Epithelial cell of prostate (primary cell): Measurements from ENCODE around the gene SUSD1.

DNA sequence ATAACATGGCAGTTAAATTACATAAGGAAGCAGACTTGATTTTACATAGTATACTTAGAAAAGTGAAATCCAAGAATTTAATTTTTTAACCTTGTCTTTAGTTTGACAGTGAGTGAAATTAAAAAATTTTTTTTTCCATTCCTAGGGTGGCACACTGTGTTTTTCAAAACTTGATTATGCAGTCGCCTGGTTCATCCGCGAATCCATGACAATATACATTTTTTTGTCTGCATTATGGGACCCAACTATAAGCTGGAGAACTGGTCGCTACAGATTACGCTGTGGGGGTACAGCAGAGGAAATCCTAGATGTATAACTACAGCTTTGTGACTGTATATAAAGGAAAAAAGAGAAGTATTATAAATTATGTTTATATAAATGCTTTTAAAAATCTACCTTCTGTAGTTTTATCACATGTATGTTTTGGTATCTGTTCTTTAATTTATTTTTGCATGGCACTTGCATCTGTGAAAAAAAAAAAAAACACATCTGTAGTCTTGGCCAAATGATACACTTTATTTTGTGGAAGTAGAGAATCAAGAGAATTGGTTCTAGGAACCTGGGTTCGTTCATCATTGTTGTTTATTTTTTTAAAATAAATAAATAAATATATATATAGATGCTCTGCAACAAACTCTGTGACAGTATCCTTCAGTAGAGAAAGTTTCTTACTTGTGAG is 36.2 kb downstream of the UGCG start:
- RRBS: no CpG with 5 or more reads among the region's 6 CpGs

- RRBS: no CpG with 5 or more reads among the region's 7 CpGs
These were observed 37.1 kb downstream of the UGCG start for GRCh38 chr9:111933361-111934459.

DNA sequence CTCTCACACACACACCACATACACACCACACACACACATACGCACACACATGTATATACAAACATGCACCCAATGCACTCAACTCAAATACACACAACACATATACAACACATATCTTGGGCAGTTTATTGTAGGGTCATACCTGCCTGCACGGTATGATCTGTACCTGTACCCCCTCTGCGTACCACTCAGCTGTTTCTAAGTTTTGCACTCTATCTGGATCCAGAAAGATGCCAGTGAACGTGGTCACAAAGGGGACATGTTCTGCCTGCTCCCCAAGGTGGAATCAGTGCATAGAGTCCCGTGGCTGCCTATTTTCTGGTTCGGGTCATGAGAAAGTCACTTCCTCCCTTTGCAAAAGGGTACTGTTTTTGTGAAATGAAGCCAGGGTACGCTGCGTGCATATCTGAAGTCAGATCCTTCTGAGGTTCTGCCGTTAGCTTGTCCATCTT is 131.8 kb downstream of the UGCG start:
- RRBS: no CpG with 5 or more reads among the region's 9 CpGs

- RRBS: no CpG with 5 or more reads among the region's 9 CpGs
These were observed 136.9 kb downstream of the UGCG start for GRCh38 chr9:112033169-112034308.

DNA sequence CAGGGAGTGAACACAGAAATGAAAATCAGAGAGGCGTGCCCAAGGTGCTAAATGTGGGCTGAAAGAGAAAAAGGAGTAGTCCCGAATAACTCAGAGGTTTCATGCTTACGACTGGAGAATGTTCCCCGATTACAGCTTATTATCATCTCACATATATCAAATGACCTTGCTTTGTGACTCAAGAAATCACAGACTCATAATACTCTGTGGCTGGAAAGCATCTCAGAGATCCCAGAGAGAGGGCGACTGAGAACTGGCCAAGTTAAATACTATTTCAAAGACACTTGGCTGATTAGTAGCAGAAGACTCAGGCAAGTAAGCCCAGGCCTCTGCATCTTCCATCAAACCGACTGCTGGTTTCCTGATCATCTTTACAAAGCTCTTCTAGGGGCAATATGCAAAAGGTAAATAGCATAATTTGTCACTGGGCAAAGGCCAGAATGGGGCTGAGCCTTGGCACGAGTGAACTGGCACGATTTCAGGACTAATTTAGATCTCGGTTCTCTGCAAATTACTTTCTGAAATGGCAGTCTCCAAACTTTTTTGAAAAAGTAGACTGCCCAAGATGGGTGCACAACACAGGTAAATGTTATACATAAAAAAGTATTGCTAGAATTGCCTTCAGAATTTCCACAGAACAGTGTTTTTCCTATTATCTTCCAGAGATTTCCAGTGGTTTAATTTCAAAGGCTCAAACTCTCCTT is 125.8 kb downstream of the SUSD1 start:
- RRBS: no CpG with 5 or more reads among the region's 9 CpGs

GRCh38 chr9:112058315-112058680 is 116.8 kb downstream of the SUSD1 start:
- RRBS: no CpG with 5 or more reads among the region's 5 CpGs

- RRBS: 2% methylated on average over 54 of the region's 80 CpGs
These were observed at the start of gene SUSD1 for GRCh38 chr9:112174955-112175596. Gene SUSD1 (minus strand): TSS chr9:112175297.

DNA sequence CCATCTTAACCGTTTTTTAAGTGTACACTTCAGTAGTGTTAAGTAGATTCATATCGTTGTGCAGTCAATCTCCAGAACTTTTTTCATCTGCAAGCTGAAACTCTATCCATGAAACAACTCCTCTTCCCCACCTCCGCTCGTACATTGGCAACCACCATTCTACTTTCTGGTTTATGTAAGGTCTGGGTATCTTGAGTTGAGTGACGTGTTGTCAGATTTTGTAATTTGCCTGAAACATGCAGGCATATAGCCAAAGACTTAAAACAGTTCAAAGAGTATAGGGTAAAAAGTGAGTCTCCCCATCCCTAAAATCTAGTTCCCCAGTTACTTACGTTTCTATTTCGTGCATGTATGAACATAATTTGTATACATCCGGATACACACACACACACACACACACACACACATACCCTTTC is 811 bp downstream of the HSDL2 start:
- RRBS: no CpG with 5 or more reads among the region's 8 CpGs

DNA sequence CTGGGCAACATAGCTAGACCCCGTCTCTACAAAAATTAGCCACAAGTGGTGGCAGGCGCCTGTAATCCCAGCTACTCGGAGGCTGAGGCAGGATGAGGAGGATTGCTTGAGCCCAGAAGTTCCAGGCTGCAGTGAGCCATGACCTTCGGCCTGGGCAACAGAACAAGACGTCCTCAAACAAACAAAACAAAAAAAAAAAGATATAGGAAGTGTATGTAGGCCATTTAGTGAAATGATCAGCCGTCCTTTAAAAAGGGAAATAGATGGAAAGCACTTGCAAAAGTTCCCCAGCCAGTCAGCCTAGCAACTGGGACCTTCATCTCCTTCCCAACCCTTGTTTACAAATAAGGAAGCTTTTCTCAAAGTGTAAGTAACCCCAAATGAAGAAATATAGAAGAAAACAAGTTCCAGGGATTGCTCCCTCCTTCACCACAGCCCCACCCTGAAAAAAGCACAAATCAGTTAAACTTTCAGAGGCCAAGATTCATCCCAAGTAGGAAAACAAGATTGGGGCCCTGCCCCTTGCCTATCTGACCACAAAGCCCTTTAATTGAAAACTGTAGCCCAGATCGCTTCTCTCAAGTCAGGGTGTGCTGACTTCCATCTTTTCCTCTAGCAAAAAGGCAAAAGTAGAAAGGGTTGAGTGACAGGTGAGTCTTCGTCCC is 1.1 kb downstream of the SLC31A2 start:
- RRBS: no CpG with 5 or more reads among the region's 8 CpGs

GRCh38 chr9:113155754-113156427 is 5.1 kb downstream of the SLC31A2 start:
- RRBS: 94% methylated on average over 2 of the region's 8 CpGs

GRCh38 chr9:113176455-113176700 is 25.6 kb downstream of the SLC31A2 start:
- RRBS: no CpG with 5 or more reads among the region's 3 CpGs

DNA sequence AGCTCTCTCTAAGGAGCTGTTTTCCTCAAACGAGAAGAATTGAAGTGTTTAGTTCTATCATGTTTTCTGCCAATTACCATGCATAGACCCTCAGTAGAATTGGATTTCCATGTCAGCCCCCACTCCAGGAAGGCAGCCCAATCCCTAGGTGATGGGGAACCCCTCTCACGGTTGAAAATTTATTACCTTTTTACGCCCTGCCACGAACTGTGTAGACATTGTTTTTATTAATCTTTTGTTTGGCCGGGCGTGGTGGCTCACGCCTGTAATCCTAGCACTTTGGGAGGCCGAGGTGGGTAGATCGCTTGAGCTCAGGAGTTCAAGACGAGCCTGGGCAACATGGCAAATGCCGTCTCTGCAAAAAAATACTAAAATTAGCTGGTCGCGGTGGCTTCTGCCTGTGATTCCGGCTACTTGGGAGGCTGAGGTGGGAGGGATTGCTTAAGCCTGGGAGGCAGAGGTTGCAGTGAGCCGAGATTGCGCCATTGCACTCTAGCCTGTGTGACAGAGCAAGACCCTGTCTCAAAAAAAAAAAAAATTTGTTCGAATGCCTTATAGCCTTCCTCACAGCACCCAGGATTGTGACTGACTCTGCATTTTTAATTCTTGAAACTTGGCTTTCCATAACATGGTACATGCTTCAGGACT is 11.4 kb downstream of the RNF183 start:
- RRBS: no CpG with 5 or more reads among the region's 17 CpGs

- RRBS: no CpG with 5 or more reads among the region's 3 CpGs
These were observed 3.7 kb downstream of the HDHD3 start for GRCh38 chr9:113373024-113373576.

- RRBS: no CpG with 5 or more reads among the region's 6 CpGs
These were observed 10.8 kb upstream of the HDHD3 start for GRCh38 chr9:113387405-113388084.

DNA sequence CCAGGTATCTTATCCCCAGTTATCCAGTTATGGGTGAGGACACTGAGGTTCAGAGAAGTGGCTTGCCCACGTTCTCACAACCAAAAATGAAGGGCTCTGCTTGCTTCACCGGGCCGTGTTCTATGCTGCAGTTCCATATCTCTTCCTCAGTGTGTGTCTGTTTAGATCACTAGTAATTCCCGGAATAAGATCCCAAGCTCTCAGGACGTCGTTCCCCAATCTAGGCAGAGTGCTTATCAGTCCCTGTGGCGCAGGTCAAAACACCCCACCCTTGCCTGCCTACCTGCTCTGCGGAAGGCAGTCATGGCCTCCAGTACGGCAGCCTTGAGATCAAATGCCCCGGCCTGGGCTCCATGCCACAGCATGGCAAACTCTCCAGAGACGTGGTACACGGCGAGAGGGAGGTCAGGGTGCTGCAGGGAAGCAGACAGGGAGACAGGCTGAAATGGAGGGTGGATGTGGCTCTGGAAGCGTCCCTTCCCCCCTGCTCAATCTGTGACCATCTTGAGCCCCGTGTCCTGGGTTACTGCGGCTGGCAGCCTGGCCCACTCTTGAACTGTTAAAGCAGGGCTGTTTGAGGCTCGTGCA is 12.0 kb upstream of the HDHD3 start:
- RRBS: no CpG with 5 or more reads among the region's 17 CpGs

GRCh38 chr9:113399631-113400287 is 1.3 kb downstream of the ALAD start:
- RRBS: no CpG with 5 or more reads among the region's 5 CpGs

- RRBS: no CpG with 5 or more reads among the region's 2 CpGs
These were observed 15.0 kb upstream of the RGS3 start for GRCh38 chr9:113448468-113448887.

GRCh38 chr9:113463952-113464475 is 487 bp downstream of the RGS3 start:
- RRBS: no CpG with 5 or more reads among the region's 6 CpGs

DNA sequence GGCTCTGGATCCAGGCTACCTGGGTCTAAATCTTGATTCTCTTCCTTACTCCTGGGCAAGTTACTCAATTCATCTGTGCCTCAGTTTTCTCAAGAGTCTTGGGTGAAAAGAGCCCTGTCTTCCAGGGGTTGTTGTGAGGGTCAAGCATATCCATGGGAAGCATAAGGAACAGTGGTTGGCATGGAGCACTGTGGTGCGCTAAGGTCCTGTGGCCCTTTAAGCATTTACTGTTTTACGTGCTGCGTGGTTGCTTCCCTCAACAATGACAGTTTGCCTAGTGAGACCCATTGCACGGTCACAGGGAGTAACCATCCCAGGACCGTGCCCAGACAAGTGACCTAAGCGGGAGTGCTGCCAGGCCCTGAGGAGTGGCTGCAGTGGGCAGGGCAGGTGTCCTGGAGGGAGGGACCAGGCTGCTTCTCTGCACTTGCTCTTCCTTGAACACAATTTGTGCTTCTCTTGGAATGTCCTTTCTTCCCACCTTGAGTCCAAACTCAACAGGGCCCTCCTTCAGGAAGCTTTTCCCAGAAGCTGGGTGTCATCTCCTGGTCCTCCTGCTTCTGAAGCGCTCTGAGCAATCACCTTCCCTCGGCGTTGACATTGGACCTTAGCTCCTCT is 64.5 kb downstream of the RGS3 start:
- RRBS: no CpG with 5 or more reads among the region's 9 CpGs

DNA sequence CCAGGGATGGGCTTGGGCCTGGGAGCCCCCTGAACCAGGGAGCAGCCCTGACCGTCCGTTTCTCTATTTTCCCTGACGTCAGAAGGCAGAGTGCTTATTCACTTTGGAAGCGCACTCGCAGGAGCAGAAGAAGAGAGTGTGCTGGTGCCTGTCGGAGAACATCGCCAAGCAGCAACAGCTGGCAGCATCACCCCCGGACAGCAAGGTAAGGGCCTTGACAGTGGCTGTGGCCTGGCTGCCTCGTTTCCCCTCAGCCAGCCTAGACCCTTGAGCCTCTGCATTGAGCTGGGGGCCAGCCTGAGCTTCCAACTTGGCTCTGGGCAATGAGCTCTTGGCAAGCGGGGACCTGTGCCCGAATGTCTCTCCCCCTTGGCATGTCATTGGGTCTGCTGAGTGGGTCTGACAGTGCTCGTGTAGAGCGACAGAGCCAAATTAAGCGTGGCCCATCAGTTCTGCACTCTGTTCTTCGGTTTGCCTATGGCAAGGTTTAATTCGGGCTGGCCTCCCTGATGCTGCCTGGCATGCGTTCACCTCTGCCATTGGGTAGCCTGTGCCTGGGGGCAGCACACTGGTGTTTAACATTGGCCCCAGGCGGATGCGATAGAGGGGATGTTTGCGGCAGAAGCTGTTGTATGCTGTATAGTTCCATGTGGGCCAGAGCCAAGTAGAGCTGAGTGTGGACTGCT is 73.3 kb downstream of the RGS3 start:
- RRBS: no CpG with 5 or more reads among the region's 20 CpGs